Endothelial cell (in vitro differentiated cells): ENCODE measurements around the genes VMO1, PLD2 and ZNF594.

DNA sequence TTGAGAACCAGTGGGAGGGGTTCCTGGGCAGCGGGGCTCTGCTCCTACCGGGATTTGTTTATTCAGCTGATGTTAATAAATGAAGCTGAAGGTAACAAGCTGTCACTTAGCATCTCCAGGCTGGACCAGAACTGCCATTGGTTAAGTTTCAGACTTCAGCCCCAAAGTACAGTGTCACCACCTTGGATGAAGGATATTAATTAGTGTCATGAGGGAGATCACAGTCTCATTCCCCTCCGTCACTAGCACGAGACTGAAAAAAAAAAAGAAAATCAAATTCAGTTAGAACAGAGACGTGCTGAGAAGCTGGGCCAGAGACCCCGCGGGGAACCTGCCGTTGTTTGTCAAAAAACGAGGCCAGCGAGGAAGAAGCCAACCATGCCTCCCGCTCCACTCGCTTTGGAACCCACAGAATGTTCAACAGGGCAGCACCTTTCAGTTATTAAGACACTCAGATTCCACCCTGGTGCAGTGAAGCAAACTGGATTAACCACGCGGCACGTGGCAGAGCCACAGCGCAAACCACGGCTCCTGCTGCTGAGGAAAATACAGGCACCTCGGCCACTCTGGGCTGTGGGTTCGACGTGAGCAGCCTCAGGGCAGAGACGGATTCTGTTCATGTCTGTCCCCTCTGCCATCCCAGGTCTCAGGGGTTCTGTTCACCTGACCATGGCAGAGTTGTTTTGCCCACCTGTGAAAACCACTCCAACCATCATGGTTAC is 24.5 kb downstream of the ALOX15 start:
- PRO-cap = no peak

- PRO-cap = bidirectional peak, plus-strand start at chr17:4625574, minus-strand start at chr17:4625504
These were observed 16.3 kb downstream of the ALOX15 start for GRCh38 chr17:4625008-4625745.

DNA sequence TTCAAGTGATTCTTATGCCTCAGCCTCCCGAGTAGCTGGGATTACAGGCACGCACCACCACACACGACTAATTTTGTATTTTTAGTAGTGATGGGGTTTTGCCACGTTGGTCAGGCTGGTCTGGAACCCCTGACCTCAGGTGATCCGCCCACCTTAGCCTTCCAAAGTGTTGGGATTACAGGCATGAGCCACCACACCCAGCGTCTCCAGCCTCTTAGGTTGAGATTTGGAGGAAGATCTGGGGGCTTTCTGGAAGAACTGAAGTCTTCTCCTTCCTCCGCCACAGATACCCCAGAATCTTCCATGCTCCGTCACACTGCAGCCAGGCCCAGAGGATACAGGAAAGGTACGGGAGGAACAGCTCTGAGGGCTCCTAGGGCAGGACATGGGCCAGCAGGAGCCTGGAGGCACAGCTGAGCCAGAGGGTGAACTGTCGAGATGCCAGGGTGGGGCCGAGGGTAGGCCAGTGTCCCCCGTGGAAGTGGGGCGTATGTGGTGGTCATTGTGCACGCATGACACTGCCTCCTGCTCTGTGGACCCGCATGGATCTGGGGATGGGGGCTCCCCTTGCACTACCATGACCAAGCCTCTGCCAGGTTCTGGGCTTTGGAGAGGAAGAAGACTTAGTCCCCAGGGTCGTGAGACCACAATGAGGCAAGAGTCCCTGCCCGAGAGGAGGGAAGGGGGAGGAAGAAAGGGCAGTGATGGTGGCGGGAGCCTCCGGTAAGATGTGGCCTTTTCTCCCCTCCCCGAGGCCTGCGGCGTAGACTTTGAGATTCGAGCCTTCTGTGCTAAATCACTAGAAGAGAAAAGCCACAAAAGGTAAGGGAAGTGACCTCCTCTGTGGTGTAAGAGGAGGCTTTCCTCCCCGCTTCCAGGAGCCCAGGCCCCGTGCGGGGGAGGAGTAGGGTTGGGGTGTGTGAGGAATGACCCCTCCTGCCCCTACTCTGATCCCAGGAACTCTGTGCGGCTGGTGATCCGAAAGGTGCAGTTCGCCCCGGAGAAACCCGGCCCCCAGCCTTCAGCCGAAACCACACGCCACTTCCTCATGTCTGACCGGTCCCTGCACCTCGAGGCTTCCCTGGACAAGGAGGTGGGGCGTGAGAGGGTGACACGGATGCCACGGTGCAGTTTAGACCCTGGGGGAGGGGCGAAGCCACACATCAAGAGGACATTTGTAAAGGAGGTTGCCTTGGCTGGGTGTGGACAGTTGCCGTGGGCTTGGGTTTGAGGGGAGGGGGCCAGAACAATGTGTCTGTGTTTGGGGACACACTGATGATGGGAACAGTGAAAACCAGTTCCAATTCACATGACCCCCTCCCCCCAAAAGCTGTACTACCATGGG is 7.0 kb downstream of the ARRB2 start:
- PRO-cap = no peak

GRCh38 chr17:4734877-4735629 is 3.8 kb downstream of the MED11 start:
- PRO-cap = no peak

DNA sequence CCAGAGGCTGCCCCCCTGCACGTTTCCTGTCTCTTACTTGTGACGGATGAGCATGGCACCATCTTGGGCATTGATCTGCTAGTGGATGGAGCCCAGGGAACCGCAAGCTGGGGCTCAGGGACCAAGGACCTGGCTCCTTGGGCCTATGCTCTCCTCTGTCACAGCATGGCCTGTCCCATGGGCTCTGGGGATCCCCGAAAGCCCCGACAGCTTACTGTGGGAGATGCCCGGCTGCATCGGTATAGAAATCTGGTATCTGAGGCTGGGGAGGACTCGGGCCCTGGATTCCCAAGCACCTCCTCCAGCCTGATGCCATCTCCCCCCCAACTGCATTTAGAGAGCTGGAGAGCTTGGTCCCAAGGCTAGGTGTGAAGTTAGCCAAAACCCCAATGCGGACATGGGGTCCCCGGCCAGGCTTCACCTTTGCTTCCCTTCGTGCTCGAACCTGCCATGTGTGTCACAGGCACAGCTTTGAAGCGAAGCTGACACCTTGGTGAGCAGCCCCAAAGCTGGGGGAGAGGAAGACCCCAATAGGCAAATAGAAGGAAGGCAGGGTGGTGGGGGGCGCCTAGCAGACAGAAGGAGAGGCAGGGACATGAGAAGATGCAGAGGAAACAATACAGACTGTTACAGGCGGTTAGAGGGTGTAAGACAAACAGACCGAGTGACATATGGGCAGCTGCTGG is 2.0 kb upstream of the CXCL16 start:
- PRO-cap = no peak

- PRO-cap = no peak
These were observed 2.8 kb upstream of the CXCL16 start for GRCh38 chr17:4742264-4743093.

- PRO-cap = unidirectional peak, minus-strand start at chr17:4786364
These were observed at the start of gene VMO1 for GRCh38 chr17:4786188-4787003. Gene VMO1, minus strand, starts transcription at chr17:4786364.

GRCh38 chr17:4789902-4790904 is 1.4 kb downstream of the GLTPD2 start:
- PRO-cap = bidirectional peak, plus-strand start at chr17:4790073, minus-strand start at chr17:4790006; bidirectional peak, plus-strand start at chr17:4790473, minus-strand start at chr17:4790398

GRCh38 chr17:4806782-4807780 is at the start of gene PLD2:
Gene PLD2, plus strand, starts transcription at chr17:4807152.
- PRO-cap = bidirectional peak, plus-strand start at chr17:4807167, minus-strand start at chr17:4807010; bidirectional peak, plus-strand start at chr17:4807374, minus-strand start at chr17:4807406

DNA sequence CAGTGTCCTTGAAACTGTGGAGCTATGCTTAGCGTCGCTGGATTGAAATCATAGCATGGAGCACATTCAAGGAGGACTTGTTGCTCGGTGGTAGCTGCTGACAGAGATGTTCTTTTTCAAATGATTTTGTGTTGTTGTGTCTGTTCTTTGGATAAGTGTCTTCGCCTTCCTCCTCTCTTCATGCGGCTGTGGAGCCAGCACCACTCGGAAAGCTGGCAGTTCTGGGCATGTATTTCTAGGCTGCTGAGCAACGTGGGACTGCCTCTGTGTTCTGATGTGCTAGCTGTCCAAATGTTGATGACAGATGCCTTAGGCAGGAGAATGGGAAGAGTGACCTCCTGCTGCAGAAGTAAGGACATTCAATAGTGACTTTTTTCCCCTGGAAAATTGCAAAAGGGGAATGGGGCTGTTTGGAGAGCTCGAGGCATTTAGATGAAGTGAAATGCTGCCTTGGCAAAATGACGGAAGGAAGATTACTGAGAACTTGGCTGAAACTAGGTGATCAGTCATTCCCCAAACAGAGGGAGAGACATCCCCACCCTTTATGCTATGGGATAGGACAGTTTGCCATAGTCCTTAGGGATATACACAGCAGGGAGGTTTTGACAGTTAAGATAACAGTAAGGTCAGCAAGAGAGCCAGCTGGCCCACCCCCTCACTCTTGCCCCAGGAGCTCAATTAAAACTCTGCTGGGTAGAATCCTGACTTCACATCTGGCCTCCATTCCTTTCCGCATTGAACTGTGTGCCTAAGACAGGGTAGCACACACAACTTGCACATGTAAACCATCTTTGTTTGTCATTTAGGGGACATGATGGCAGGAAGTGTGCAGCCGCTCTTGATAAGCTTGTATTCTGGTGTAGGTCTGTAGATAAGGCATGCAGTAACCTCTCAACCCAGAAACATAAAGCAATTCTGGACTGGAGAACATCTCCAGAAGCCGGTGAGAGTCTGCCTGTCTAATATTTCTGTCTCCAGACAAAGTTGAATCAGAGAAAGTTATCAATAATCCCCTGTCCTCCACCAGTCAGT is 4.9 kb downstream of the MINK1 start:
- PRO-cap = no peak

- PRO-cap = no peak
These were observed 14.8 kb downstream of the MINK1 start for GRCh38 chr17:4847947-4848354.

DNA sequence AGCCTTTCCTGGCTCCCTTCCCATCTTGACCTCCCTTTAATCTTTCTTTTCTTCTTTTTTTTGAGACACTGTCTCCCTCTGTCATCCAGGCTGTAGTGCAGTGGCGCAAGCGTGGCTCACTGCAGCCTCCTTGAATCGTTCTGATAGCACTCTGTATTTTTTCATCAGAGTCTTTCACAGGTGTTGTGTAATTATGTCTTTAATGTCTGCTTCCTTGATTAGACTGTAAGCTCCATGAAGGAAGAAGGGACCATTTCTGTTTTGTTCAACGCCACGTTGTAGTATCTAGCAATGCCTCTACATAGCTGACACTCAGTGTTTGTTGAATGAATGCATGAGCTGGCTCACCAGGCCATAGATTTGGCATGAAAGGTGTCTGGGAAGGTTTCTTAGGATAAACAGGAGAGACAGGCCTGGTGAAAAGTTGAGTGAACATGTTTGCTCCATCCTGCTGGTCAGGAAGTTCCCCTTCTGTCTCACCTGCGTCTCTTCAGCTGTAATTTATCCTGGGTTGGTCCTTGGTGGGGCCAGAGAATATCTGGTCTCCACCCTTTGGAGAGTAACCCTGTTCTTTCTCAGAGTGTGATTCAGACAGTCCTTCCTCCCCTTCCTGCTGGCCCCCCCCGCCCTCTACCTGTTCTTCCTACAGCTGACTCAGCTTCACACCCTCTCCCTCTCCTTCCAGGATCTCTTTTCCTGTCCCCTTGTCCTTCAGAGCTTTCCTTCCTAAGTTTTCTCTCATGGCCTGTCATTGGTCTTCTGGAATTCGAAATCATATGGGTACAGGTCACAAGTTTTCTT is 17.0 kb downstream of the MINK1 start:
- PRO-cap = no peak

DNA sequence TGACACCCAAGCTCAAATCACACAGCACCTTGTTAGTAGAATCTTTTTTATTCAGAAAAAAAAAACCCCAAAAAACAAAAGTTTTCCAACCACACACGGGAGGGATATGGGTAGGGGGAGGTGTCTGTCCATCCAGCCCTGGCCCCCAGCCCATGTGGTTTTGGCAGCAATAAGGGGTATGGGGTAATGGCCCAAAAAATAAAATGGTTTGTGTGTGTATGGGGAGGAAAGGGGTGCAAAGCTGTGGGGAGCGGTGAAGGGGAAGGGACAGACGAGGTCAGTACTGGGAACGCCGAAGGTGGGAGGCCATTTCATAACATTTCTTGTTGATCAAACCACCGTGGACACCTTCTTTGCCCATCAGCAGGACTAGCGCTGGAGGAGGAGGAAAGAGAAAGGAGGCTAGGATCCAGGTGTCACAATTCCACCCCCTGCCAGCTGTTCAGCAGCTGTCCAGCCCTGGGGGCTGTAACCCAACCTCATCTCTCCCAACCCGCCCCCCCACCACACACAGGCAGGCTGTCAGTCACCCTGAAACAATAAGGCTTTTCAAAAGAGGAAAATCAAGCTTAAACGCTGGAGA is 2.6 kb downstream of the PFN1 start:
- PRO-cap = no peak

GRCh38 chr17:4989377-4989840 is 1.9 kb upstream of the CAMTA2 start:
- PRO-cap = no peak

DNA sequence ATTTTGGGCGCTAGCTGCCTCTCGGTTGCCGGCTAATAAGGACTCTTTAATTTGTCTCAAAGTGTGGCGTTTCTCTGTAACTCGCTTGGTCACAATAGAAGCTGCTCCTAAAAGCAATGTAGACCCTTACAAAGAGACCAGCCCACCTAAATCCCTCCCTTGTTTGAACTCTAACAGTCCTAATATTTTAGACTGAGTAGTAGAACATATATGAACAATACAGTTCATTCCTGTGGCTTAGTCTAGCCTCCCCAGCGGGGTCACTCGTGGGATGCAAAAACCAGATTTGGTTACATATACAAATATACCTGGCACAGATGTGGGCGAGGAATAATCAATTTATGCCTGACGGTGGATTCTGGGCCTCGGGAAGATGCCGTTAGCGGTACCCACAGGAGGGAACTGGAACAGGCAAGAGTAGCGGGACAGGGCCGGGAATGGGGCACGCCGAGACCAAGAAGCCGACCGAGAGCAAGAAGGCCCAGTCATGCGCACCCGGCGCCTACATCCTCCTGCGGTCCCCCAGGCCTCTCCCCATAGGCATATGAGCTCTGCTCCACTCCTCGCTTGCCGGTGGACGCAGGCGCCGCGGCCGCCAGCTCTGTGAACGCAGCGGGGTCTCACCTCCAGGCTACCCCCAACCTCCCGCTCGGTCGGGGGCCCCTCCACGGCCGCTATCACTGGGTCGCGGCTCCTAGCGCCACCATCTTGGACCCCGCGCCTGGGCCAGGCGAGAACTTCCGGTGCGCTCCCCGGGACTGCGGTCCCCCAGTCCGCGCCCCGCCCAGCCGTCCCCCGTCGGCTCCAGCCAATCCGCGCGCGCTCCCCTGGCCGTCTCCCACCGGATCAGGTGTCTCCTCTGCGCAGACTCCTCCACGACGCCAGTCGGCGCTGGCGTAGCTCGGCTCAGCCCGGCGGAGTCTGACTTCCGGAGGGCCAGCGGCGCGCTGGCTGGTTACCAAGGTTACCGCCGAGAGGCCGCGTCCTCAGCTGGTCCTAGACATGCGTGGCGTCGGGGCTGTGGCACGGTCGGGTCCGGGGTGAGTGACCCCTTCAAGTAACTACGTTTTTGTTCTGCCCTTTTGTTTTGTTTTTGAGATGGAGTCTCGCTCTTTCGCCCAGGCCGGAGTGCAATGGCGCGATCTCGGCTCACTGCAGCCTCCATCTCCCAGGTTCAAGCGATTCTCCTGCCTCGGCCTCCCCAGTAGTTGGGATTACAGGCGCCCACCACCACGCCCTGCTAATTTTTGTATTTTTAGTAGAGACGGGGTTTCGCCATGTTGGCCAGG is at the start of gene ZNF594:
TSS of gene ZNF594 (minus strand) at position 745 of the 1,289 bp plus-strand sequence.
- PRO-cap = bidirectional peak, plus-strand start at position 488 of the sequence, minus-strand start at position 479 of the sequence; bidirectional peak, plus-strand start at position 989 of the sequence, minus-strand start at position 739 of the sequence

GRCh38 chr17:5210023-5210469 is 18.4 kb upstream of the ZNF594 start:
- PRO-cap = no peak

- PRO-cap = no peak
These were observed 19.2 kb upstream of the ZNF594 start for GRCh38 chr17:5210763-5211462.

GRCh38 chr17:6457529-6458225 is 13.4 kb downstream of the PIMREG start:
- PRO-cap = no peak

- PRO-cap = no peak
These were observed 3.6 kb downstream of the TXNDC17 start for GRCh38 chr17:6644386-6645007.

DNA sequence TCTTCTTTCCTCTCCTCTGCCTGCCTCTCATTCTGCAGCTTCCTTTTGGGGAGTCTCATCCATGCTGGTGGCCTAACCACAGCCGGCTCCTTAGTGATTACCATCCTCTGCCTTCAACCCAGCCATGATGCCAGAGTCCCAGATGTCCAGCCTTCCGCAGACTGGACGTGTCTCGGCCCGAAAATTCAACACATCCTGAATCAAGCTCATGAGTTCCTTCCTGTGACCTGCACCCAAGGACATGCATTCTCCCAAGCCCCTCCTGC is 1.1 kb upstream of the SLC13A5 start:
- PRO-cap = no peak